ENCODE measurements around a stretch of chr3.

- RRBS, result no CpG with 5 or more reads among the region's 7 CpGs
Observed at GRCh38 chr3:56621627-56622628, 61.1 kb downstream of the TASOR start.

DNA sequence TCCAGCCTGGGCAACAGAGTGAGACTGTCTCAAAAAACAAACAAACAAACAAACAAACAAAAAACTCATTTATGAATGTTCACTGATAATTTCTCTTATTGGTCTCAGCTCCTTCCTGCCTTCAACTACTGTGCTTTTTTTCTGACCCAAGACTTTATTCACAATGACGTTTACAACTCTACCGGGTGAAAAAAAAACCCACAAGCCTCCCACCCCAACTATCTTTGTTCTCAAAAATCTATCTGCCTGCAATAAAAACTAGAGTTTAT, 52.1 kb upstream of the TASOR start:
- RRBS, result no CpG with 5 or more reads among the region's 2 CpGs

DNA sequence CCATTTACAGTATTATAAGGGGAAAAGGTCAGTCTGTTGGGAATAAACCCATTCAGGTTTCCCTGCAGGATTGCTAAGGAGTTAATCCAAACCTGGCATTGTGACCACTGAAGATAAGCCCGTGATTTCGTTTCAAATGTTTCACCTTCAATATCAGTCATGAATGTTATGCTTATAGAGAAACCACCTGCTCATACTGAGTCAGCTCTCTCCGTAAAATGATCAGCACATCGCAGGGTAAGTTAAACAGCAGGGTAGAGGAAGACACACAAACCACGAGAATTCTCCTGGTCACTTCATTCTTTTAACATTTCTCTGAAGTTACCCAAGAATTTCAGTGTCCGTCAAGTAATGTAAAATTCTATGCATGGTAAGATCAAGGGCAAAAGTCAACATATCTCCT, 67.4 kb upstream of the ARHGEF3 start:
- RRBS, result no CpG with 5 or more reads among the region's 6 CpGs

GRCh38 chr3:57006767-57007207, 53.7 kb upstream of the SPATA12 start:
- RRBS, result no CpG with 5 or more reads among the region's 6 CpGs

DNA sequence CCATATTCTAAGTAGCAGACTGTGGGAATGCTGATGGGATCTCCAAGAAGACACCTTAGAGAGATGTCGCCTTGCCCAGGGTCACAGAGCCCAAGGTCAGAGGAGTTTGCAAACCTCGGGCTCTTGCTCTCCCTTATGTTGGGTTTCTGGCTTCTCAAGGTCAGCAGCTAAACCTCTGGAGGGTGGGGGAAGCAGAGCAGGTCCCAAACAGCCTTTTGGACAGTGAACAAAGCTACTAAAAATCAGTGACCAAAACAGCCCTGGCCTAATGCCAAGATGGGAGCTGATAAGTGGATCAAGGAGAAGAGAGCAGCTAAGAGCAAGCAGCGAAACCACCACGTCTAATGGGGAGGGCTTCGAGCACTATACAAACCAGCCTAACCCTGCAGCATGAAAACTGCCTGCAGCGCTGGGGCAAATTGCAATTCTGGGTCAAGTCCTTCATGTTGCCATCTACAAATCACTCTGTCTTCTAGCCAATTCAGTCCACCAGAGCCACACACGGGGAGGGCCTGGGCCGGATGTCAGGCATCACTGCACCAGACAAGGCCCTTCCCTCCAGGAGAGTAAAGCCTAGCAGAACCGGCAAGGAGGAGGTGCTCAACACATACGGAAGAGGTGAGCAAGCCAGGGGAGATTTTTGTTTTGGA, 30.6 kb upstream of the SPATA12 start:
- RRBS, result 59% methylated on average over 2 of the region's 10 CpGs

GRCh38 chr3:57756515-57757546, 722 bp downstream of the SLMAP start:
- RRBS, result 2% methylated on average over 41 of the region's 90 CpGs

GRCh38 chr3:57803540-57804178, 47.5 kb downstream of the SLMAP start:
- RRBS, result no CpG with 5 or more reads among the region's 3 CpGs

DNA sequence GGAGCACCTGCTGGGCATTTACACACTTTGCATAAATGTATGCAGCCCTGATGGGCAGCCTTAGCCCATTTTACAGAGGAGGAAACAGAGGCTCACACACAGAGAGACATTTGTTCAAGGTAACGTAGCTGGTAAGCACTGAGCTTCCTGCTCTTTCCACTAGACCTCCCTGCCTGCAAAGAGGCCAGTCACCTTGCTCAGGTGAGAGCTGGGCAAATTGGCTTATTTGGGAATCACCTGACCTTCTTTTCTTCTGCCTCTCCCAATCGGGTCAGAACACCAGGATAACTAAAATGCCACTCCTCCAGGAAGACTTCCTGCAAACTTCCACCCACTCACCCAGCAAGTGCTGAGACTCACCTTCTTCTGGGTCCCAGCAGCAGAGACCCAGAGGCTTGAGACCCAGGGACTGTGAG, 51.3 kb upstream of the FLNB start:
- RRBS, result no CpG with 5 or more reads among the region's 2 CpGs

DNA sequence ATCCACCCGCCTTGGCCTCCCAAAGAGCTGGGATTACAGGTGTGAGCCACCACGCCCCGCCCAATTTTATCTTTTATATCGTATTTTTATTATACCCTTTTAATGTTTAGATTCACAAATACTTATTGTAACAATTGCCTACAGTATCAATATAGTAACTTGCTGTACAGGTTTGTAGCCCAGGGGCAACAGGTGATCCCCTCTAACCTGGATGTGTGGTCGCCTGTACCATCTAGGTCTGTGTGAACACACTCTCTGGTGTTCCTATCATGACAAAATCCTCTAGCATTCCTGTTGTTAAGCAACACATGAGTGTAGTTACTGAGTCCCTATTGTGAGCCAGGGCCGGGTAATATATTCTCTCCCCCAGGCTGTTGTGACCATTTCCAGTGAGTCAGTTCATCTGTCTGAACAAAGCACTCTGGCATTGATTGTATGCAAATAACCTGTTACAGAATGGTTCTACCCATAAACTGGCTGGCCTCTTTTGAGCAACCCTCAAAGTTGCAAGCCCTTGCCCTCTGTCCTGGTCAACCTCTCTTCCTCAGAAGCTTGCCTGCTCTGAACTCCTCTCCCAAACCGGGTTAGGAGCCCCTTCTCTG, 2.6 kb upstream of the FLNB start:
- RRBS, result no CpG with 5 or more reads among the region's 7 CpGs

DNA sequence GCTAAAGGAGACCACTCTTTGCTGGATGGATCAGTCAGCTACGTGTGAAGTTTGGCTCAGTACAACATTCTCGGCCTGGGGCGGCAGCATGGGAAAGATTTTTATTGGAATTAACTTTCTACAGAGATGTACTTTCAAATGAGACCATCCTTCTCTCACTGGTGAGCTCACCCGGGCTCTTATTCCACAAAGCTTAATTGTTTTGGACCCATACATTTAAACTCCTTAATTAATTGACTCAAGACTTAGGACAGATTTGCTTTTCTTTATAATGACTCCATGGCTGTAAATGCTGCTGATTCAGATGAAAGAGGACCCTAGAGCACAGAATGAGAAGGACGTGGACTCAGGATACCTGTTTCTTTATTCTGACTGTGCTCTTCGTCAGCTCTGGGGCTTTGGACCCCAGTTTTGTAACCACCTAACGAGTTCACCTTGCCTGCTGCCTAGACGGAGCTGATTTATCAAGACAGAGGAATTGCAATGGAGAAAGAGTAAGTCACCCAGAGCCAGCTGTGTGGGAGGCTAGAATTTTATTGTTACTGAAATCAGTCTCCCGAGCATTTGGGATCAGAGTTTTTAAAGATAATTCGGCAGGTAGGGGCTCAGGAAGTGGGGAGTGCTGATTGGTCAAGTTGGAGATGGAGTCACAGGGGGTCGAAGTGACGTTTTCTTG, 27.7 kb downstream of the FLNB start:
- RRBS, result no CpG with 5 or more reads among the region's 12 CpGs

DNA sequence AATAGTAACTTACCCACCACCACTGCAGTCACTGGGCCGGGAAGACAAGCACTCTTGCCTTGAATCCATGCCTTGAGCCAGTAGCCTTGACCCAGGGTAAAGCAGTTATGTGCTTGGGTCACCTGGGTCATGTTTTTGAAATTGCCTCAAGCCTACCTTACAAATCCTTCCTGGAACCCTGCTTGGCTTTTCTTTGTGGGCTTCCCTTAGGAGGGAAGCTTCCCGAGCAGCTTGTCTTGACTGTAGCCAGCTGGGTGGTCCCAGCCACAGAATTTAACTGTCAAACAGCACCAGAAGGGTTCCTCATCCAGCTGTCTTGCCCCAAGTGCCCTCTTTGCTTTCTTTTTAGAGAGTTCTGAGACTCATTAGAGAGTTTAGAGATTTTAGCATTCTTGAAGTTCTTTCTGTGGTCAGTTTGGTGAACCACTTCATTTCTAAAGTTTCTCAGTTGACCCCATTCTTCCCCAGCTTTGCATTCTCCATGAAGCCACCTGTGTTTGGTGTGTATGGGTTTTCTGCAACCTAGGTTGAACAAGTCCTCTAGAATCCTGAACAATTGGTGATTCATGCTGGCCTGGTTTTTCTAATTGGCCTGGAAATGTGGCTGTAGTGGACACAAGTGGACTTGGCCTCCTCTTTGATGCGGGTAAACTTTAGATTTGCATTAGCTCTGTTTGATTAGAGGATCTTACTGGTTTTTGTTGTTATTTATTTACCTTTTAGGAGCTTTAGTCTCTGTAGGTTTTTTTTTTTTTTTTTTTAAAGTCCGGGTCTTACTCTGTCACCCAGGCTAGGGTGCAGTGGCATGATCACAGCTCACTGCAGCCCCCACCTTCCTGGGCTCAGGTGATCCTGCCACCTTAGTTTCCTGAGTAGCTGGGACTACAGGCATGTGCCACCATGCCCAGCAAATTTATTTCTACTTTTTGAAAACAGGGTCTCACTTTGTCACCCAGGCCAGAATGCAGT, 33.7 kb downstream of the FLNB start:
- RRBS, result no CpG with 5 or more reads among the region's 4 CpGs

DNA sequence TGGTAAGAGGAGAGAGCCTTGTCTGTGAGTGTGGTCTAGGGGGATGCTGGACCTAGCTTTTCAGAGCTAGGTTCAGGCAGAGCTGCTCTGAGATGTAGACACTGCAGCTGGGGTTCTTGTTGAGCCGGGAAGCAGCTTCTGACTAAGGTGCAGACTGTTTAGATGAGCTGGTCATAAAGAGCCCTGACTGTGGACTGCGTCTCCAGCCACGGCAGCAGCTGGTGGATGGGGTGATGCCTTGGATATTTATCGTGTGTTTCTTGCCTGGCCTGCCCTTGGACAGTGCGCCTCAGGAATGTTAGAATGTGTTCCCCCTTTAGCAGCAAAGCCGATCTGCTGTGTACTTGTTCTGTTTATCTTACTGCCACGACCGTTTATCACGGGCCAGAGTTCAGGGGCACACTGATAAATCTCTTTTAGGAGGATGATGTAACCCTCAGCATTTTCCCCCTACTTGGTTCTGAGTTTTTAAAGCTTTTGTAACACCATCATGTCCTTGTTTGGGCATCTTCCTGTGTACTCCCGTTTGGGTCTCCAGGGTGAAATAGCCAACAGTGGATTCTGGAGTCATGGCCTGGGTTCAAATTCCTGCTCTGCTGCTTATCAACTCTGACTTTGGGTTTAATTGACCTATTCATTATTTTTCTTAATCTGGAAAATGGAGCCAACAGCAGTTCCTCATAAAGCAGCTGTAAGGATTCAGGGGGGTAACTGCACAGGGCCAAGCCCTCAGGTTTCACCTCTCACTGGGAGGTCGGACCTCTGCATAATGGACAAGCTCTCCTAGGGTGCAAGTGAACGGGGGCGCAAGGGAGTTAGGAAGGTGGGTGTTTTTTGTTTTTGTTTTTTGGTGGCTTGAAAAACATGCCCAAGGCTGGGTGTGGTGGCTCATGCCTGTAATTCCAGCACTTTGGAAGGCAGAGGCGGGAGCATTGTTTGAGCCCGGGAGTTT, 51.4 kb downstream of the FLNB start:
- RRBS, result no CpG with 5 or more reads among the region's 15 CpGs

DNA sequence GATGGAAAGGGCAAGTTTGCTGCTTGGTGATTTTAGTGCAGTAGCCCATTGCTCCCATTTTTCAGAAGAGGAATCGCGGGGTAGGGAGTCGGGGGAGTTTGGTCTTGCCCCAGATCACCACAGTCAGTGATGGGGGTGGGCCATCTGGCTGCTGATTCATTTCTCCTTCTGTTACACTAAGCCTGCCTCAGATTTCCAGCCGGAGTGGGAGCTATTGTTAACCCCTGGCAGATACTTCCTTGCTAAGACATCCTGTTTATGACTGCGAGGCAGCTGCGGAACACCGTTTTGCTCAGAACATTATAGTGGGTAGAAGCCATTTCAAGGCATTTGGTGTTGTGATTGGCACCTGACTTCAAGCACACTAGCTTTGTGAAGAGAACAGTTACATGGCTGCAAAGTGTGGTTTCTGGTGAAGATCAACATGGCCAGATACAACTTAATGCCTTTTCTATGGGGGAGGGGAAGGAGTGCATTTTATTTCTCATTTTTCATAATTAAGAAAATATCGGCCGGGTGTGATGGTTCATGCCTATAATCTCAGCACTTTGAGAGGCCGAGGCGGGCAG, 73.8 kb downstream of the FLNB start:
- RRBS, result no CpG with 5 or more reads among the region's 11 CpGs

DNA sequence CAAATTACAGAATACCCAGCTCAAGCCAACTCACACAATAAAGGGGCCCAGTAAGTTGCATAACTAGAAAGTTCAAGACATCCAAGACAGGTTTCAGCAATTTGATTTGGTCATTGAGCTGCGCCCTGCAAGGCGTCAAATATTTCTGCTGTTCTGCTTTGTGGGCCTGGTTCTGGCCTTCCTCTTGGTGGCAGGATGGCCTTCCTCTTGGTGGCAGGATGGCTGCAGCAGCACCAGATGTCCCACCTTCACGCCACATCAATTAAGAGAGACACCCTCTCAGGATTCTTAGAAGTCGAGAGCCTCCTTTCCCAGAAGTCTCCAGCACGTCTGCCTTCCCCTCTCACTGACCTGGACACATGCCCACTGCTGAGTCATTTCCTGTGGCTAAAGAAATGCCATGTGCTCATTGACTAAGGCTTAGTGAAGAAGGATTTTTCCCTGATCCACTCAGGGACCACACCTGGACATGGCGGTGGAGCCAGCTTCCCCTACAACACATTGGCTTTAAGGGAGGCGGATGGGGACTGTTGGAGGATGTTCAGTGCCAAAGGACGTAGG, 49.1 kb downstream of the DNASE1L3 start:
- RRBS, result no CpG with 5 or more reads among the region's 8 CpGs

DNA sequence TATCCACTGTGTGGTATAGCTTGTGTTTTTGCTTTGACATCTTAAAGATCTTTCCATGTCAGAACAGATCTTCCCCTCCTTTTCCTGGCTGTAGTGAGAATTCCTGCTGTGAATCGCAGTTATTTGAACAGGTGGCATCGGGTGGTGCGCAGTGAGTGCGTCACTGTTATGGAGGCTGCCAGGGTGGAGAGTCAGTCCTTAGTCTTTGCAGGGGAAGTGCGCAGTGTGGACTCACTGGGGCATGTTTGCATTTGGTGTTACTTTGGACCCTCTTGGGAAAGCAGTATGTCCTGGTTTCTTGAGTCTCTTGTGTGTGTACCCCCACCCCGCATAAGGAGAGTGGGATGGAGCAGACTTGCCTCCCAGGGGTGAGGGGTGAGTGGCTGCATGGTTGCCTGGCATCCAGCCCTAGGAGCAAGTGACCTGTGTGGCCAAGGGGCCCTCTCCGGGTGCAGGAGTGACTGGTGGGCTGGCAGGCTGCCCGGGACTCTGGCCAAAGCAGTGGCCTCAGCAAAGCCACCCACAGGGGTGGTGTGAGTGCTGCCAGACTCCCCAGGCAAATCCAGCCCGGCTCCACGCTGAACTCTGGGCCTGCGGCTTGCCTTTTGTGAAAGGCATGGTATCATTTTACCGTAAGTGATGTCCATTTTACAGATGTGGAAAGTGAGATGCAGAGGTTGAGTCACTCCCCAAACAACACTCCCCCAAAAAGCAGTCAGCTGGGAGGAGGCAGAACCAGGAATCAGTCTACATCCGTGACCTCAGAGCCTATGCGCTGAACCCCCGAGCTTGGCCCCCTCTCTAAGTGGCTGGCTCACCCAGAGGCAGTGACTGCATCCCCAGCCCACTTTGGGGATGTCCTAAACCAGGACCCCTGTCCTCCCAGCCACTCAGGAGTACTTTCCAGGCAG, 46.4 kb downstream of the DNASE1L3 start:
- RRBS, result 61% methylated on average over 2 of the region's 15 CpGs

DNA sequence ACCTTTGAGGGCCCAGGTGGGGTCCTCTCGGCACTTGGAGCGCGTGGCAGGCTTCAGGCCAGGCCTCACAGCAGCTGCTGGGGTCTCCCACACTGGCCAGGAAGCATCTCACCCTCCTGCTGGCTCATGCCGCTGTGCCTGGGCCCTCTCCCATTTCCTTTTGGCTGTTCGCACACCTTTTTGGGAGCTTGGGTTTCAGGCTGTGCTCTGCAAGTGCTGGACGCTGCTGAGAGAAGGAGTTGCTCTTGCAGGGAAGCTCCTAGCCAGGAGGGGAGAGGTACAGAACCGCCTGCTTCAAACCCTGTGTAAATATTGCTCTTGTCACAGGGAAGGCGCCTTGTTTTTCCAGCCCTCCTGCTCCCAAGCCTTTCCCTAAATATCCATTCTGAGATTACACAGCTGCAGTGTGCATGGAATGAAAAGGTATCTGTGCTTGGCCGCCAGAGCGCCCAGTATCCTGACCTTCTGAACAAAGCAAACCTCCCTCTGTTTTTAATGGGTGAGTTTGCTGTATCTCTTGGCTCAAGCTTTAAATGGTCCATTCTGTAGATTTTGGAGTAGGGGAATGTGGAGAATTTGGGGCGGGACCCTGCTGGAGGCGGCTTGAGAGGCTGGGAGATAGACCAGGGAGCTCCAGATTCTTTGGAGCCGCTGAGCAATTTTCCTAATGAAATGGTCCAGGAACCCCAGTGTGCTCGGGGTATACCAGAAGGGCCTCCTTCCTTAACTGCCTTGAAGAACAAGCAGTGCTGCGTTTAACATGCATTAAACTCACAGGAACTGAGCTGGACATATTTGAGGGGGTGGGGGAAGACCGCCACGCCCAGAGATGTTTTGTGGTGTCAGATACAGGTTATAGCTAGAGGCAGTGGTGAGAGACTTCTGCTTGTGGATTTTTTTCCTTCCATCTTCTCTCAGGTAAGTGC, 45.4 kb downstream of the DNASE1L3 start:
- RRBS, result no CpG with 5 or more reads among the region's 17 CpGs

DNA sequence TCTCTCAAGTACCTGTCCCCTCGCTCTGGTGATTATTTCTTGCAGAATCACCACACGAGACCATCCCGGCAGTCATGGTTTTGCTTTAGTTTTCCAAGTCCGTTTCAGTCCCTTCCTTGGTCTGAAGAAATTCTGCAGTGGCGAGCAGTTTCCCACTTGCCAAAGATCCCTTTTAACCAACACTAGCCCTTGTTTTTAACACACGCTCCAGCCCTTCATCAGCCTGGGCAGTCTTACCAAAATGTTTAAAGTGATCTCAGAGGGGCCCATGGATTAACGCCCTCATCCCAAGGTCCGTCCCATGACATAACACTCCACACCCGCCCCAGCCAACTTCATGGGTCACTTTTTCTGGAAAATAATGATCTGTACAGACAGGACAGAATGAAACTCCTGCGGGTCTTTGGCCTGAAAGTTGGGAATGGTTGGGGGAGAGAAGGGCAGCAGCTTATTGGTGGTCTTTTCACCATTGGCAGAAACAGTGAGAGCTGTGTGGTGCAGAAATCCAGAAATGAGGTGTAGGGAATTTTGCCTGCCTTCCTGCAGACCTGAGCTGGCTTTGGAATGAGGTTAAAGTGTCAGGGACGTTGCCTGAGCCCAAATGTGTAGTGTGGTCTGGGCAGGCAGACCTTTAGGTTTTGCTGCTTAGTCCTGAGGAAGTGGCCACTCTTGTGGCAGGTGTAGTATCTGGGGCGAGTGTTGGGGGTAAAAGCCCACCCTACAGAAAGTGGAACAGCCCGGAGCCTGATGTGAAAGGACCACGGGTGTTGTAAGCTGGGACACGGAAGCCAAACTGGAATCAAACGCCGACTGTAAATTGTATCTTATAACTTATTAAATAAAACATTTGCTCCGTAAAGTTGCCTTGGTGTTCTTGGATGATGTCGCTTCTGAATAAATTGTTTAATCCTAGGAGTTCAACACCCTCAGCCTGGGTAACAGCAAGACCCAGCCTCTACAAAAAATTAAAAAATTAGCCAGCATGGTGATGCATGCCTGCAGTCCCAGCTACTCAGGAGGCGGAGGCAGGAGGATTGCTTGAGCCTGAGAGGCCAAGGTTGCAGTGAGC, 39.0 kb downstream of the DNASE1L3 start:
- RRBS, result 63% methylated on average over 2 of the region's 20 CpGs

DNA sequence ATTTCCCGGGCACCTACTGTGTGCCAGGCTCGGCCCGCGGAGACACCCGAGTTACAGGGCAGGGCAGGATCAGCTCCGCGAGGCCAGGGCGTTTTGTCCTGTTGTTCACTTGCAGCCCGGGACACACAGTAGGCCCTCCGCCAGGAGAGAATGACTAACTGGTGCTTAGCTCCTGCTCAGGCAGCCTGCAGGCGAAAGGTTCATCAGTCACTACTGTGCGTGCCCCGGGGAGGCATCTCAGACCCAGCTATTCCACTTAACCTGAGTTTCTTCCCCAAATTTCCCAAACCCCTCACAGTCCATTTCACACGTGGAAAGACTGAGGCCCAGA, 32.6 kb downstream of the DNASE1L3 start:
- RRBS, result 18% methylated on average over 6 of the region's 14 CpGs

DNA sequence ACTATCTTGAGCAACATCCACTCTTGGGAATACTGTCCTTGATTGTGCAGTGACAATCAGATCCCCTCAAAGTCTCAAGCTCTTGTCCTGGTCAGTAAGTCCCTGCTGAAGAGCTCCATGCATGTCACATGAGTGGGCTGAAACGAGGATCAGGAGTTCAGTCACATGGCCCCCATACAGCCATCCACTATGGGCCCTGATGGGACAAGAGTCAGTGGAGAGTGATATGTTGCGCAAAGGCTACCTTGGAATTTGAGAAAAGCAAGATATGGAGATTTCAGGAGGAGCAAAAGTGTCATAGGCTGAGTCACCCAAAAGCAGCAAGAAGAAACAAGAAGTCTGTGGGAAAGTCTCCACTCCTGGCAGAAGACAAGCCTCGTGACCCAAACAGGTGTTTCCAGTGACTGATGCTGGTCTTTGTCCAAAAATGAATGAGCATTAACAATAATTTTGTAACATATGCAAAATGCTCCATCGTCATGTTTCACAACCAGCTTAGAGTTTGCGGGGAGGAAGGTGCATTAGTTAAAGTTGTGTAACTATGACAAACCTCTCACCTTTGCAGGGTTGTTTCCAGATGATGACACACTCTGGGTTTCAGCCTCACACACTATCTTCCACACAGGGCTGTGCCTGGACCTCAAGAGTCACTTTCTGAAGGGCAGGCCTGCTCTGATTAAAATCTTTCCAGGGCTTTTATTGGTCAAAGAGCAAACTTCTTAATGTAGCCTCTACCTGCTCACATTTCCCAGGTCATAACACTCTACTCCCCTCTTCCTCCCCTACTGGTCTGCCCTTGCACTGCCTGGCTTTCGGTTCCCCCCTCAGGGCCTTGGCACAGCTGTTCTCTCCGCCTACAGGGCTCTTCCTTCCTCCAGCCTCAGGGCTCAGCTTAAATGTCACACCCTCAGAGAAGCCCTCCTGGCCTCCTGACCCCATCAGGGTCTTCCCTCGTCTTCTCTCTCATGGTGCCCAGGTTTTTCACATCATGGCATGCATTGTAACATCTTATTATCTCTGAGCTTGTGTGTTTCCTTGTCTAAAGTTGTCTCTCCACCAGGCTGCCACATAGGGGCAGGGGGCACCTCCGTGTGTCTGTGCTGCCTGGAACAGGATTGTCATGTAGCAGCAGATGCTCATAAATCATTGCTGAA, 4.0 kb upstream of the DNASE1L3 start:
- RRBS, result no CpG with 5 or more reads among the region's 9 CpGs

DNA sequence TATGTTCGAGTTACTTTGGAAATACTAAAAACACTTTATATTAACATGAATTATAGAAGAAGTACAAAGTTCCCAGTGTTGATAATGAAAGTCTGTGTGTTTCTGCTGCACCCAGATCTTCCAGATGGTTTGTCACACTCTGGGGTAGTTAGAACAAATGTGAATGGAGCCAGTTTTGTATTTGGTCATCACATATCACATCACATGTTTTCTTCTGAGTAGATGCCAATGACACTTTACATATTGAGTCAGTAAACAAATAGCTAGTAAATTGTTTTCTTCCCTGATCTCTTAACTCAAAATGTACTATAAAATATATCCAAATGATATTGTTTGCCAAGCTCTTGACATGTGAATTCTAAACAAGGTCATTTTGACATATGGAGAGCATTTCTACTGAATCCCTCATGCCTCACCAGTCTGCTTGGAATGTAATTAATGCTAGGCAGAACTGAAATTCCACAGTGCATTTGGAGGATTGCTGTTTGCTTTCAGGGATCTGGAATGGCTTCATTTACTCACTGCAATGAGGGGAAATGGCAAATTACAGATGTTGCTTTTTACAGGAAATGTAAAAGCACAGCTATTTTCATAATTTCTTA, 45.1 kb downstream of the PDHB start:
- RRBS, result no CpG with 5 or more reads among the region's 1 CpG